Zone of skin (tissue), 1 donor: ENCODE measurements around the gene SORL1.

GRCh38 chr11:120564506-120565403, 53.2 kb downstream of the GRIK4 start:
- RRBS, result 3% methylated on average over 25 of the region's 81 CpGs

DNA sequence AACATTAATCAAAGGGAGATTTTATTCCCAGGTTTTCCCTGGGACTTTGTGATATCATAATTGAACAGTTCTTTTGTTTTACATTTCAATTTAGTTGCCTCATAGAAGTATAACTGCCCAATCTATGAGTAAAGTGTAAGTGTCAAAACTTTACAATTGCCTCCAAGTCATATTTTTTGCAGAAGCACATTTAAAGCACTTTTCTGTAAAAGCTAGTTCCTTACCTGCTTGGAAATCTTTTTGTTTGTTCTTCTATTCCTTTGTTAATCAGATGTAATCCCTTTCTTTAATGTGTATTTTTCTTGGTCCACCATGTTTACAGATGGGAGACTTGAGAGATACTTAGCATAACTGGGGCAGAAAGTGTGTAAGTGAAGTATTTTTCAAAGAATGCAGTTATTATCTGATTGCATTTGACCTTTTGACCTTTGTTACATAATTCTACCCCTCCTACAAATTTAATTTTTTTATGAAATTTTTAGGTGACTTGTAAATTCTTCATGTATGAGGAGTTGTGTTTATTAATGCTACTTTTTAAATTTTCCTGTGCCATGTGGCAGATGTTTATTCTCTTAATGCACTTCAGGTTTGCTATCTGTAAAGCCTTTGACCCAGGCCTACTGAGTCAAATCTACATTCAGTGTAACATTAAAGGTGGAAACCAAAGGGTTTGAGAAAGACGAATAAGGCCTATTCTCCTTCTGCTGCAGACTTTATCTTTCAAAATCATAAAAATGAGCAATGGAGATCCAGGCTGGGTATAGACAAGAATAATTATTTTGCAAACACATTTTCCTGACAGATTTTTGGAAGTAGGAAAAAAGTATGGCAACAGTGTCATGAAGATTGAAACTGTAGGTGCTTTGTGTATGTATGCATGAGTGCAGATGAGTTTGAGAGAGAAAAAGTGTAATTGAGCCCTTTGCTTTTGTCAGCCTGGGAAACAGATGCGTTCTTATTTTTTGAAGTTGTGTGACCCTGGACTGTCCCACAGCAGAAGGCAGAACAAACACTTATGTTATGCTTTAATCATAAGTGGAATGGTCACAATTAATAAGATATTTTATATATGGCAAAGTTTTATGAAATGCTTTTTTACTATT, 12.5 kb upstream of the TECTA start:
- RRBS, result no CpG with 5 or more reads among the region's 2 CpGs

GRCh38 chr11:121091617-121092250, 9.3 kb upstream of the TECTA start:
- RRBS, result no CpG with 5 or more reads among the region's 4 CpGs

- RRBS, result no CpG with 5 or more reads among the region's 7 CpGs
These were observed 17.0 kb downstream of the SC5D start for GRCh38 chr11:121309294-121310267.

DNA sequence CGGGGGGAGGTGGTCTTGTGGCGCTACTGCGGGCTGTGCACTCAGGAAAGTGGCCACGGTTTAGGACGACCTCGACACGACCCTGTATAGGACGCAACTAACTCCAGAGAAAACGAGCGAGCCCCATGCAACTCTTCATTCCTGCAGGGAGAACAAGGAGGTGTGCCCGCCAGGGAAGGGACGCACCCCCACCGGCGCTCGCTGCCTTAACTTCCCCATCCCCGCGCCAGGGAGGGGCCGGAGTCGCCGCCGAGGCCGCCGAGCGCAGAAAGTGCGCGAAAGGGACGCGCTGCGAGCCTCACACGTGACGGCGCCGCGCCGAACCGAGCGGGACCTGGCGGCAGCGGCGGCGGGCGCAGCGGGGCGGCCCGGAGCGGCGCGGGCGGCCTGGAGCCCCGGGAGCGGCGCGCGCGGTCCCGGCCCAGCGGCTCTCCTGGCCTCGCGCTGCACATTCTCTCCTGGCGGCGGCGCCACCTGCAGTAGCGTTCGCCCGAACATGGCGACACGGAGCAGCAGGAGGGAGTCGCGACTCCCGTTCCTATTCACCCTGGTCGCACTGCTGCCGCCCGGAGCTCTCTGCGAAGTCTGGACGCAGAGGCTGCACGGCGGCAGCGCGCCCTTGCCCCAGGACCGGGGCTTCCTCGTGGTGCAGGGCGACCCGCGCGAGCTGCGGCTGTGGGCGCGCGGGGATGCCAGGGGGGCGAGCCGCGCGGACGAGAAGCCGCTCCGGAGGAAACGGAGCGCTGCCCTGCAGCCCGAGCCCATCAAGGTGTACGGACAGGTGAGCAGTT, at the start of gene SORL1:
Gene SORL1 (plus strand): TSS at position 479 of the 791 bp plus-strand sequence.
- RRBS, result under 1% methylated on average over 40 of the region's 100 CpGs

DNA sequence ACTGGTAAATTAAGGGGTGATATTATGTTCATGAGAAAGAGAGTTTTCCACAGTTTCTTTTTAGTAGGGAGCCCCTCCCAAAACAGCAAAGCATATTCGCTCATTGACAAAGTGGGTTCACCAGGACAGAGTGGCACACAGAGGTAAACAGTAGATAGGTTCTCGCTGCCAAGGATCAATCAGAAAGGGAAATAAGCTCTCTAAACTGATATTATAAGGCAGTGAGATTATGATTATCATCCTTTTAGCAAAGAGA, 11.1 kb downstream of the SORL1 start:
- RRBS, result no CpG with 5 or more reads among the region's 2 CpGs

GRCh38 chr11:121467942-121468510, 15.9 kb downstream of the SORL1 start:
- RRBS, result no CpG with 5 or more reads among the region's 11 CpGs

- RRBS, result no CpG with 5 or more reads among the region's 9 CpGs
These were observed 42.3 kb downstream of the SORL1 start for GRCh38 chr11:121494156-121495069.

GRCh38 chr11:121673022-121673533, 221.0 kb downstream of the SORL1 start:
- RRBS, result no CpG with 5 or more reads among the region's 6 CpGs

DNA sequence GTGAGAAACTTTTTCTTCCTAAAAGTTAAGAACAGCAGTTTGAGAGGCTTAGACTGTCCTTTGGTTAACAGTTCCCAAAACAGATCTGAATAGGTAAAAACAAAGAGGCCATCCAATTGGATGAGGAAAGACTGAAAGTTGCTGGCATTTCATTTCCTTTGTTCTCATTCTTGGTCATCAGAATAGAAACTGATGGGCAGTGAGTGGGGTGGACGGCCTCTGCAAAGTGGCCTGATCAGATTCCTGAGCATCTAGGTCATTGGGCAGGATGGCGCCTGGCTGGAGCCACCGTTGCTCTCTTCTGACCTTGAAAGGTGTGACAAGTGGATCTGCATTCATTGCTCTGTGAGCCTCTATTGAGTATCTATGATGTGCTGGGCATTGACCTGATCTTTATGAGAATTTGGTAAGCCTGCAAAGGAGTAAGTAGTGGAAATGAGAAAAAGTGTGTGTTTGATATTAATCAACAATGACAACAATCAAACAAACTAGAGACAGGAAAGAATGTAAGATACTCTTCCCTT, 237.2 kb downstream of the SORL1 start:
- RRBS, result no CpG with 5 or more reads among the region's 3 CpGs

DNA sequence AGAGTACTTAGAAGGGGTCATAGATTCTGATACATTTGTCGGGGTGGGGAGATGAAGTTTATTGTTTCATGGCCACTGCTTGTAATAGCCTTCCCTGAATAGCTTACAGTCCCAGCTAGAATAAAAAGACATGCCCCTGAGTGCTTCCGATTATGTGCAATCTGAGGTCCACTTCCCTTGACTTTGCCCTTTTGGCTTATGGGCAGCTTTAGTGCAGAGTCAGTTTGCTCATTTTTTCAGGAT, 184.2 kb downstream of the BLID start:
- RRBS, result no CpG with 5 or more reads among the region's 2 CpGs

DNA sequence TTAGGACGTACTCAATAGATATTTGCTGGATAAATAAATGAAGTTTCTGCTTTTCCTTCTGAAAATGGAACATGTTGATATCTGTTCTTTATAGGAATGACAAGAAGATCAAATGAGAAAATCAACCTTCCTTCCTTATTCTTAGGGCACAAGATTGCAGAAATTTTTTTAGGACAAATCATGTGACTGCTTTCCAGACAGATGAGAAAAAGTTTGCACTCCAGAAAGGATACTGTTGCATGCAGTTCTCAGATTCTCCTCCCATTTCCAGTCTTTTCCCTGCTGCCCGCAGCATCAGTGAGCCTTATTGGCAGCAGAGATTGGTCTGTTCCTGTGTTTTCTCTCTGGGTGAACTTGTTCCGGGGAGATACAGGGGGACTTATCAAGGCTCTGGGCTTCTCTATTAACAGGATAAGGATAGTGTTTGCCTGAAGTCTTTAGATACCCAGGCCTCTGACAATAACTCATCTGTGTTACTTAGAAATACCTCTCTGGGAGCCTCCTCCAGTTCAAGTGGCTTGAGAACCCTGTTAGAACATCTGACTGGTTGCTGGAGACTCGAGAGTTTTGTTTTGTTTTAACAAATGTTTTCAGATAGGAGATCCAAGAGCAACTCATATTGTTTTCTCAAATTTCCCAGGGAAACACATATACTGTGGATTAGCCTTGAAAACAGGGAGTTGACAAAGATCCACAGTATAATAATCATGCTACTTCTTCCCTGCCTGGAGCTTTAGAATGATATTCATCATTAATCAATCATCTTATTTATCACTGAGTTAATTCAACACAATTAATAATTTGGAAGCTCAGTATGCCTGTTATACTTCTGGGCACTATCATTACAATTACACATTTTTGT, 154.6 kb downstream of the BLID start:
- RRBS, result no CpG with 5 or more reads among the region's 4 CpGs

DNA sequence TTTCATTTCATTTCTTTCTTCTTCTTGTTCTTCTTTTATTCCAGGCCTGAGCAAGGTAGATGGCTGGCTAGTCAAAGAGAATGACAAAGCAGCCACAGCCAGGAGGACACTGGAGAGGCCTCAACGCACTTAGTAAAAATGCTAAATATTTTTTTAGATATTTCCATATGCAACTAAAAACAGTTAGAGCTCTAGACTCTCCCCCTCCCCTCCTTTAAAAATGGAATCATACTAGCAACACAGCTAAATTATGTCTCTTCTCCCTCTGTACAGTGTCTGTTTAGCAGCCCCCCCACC, 14.9 kb downstream of the BLID start:
- RRBS, result no CpG with 5 or more reads among the region's 1 CpG

- RRBS, result no CpG with 5 or more reads among the region's 17 CpGs
These were observed 14.3 kb downstream of the BLID start for GRCh38 chr11:122101419-122102322.

DNA sequence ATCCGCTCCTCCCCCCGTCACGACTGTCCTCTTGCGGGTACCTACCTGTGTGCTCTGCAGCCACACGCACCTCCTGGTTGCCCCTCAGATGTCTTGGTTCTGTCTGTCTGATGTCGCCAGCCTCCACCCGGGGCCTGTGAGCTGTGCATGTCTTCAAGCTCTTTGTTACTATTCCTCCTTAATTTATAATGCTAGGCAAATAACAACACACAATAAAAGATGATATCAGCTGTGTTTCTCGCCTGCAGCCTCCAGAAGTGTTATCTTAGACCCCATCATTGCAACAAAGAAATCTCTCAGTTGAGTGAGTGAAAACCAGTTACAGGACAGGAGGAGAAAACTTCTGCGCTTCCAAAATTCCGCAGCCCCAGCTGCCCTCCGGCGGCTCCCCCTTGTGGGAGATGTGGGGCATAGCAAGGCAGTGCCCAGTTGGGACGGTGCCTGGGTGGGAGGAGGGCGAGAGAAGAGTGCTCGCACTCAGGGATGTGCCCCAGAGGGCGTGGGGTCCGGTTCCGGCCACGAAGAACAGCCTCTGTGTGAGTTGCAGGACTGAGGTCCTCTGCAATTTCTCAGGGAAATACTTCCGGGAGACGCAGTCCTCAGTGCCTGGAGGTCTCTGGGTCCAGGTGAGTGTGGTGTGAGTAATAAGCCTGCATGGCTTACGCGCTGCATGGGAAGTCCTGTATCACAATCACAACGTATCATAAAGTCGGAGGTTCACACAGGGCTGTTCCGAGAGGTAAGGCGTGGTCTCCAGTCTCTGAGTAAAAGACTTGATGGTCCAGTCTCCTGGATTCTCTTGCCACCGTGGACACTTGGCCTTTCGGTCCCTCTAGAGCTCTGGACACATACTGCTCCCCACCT, 86.9 kb upstream of the BLID start:
- RRBS, result 8% methylated on average over 7 of the region's 29 CpGs

DNA sequence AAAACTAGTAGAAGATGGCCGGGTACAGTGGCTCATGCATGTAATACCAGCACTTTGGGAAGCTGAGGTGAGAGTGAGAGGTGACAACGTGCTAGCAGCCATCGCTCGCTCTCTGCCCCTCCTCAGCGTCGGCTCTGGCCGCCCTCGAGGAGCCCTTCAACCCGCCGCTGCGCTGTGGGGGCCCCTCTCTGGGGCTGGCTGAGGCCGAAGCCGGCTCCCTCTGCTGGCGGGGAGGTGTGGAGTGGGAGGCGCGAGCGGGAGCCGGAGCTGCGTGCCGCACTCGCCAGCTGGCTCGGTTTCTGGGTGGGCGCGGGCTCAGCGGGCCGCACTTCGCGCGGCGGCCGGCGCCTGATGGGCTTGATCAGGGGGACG, 99.0 kb upstream of the UBASH3B start:
- RRBS, result 6% methylated on average over 16 of the region's 33 CpGs

GRCh38 chr11:122656160-122657320, 1.0 kb downstream of the UBASH3B start:
- RRBS, result 3% methylated on average over 48 of the region's 89 CpGs

DNA sequence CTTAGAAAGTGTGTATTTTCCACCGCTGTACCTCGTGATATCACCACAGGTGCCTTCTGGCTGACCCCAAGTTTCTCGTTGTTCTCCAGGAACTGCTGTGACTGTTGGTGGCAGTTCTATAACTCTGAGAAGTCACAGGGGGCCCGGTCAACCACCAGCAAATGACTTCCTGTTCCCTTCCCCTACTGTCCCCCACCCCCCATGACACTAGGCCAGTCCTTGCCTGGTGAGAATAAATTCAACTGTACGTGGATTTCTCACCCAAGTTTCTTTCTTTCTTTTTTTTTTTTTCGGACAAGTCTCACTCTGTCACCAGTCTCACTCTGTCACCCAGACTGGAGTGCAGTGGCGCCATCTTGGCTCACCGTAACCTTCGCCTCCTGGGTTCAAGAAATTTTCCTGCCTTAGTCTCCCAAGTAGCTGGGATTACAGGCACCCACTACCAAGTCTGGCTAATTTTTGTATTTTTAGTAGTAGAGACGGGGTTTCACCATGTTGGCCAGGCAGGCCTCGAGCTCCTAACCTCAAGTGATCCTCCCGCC, 62.2 kb downstream of the UBASH3B start:
- RRBS, result no CpG with 5 or more reads among the region's 12 CpGs

DNA sequence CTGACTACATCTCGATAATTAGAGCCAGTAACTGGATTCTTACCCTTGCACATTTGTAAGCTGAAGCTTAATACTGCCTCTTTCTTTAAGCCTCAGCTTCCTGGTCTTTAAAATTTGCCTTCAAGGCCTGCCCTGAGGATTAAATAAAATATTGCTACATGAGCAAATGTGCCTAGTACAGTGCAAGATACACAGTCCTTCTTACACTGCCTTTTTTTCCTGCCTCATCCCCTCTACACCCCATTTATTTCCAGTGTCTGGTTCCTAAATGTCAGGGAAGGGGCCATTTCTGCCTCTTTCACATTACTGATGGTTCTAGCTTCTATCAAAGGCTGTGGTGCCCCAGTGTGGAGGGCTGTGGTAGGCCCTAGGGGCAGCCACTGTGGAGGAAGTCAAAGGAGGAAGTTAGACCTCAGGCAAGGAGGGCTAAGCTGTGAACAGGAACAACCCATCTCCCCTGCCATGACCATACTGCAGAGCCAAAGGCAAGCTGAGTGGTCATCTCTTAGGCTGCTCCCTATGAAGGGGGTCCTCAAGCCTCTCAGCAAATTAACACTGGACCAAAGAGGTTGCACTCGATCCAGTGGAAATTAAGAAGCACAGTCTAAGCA, 81.9 kb upstream of the CRTAM start:
- RRBS, result no CpG with 5 or more reads among the region's 2 CpGs

DNA sequence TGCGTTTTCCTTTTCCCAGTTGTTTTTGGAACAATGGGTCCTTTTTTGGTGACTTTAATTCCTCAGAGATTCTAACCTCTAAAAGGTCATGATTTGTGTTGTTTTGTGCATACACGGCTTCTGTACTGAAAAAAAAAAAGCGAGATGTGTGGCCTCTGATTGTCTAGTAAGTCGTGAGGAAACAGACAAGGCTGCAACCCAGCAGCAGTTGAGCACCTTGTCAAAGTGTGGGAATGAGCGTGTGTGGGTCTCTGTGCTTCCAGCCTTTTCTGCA, 64.4 kb upstream of the CRTAM start:
- RRBS, result no CpG with 5 or more reads among the region's 5 CpGs